Upper lobe of left lung (tissue), 5 donors: ENCODE results near the genes SAA1, PTPN5 and MRGPRX2.

DNA sequence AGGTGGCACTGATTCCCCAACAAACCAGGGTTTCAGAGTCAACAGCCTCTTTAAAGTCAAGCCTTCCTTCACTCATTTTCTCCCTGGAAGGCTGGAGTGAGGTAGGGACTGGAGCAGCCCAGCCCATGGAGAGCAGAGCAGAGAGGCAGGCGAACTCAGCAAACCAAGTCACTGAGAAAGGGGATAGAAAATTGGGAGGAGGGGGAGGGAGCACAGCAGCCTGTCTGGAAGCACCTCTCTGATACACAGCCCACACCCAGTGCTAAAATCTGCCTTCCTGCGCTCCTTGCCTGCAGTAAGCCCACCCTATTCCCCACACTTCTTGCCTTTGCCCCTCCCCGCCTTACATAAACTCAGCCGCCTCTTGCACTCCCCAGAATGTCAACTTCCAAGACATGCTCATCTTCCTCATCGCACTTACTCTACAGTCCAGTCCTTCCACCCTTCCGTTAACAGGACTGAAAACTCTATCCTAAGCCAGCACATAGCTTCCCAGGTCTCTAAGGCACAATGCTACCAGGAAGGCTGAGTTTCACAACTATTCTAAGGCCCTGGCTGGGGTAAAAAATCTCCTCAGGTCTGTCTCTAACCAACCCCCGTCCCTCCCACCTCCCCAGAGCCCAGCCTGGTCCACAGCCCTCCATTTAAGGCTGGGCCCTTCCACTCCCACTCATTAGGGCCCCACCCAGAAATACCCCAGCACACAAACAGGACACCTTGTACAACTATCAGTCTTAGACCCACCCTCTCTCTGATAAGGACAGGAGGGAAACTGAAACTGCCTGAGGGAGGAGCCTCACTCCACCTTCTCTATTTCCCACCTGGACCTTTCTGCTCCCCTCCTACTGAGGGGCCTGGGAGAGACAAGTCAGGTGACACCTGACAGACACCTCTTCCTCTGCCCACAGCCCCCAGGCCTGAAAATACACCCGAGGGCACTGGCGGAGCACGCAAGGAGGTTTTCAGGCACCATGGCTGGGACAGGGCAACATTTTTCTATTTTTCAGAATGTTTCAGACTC is 90.5 kb downstream of the PLEKHA7 start:
- PRO-cap, 2 experiments, result no peak in any of the 2 experiments
- RAMPAGE, long total RNA, 4 experiments, result no peak in any of the 4 experiments

DNA sequence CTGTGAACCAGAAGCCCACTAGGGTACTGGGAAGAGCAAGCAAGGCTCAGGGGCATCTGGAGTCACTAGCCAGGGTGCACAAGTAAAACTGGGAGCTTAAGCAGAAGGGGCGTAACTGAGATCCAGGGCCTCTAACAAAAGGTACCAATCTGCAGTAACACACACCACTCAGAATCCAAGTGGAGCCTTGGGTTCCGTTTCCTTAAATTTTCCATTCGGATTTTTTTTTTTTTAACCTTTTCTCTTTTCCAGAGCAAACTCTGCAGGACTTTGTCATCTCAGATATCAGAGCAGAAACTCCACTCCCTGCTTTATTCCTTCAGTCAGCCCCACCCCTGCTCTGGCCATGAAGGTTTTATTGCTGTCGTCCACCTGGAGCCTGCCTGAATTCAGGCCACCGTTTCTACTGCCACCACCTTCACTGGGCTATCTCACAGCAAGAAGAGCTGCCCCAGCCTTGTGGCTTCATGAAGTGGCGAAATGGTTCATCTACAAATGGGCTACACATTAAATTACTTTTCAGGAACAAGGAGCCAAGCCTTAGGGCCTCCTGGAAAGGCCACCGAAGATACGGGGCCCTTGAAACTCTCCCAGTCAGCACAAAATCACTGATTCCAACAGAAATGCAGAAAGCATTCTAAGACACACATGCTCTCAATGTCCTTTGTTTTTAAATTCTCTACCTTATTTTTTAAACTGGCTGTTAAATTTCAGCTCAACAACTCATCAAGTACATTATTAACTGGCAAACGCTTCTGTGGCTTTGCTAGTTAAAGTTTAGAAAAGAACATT is 47.5 kb downstream of the PLEKHA7 start:
- PRO-cap, 2 experiments, result no peak in any of the 2 experiments
- RAMPAGE, long total RNA, 4 experiments, result no peak in any of the 4 experiments

- PRO-cap, 2 experiments, result no peak in any of the 2 experiments
- RAMPAGE, long total RNA, 4 experiments, result no peak in any of the 4 experiments
Measured at GRCh38 chr11:16997037-16998184, 16.8 kb downstream of the PLEKHA7 start.

DNA sequence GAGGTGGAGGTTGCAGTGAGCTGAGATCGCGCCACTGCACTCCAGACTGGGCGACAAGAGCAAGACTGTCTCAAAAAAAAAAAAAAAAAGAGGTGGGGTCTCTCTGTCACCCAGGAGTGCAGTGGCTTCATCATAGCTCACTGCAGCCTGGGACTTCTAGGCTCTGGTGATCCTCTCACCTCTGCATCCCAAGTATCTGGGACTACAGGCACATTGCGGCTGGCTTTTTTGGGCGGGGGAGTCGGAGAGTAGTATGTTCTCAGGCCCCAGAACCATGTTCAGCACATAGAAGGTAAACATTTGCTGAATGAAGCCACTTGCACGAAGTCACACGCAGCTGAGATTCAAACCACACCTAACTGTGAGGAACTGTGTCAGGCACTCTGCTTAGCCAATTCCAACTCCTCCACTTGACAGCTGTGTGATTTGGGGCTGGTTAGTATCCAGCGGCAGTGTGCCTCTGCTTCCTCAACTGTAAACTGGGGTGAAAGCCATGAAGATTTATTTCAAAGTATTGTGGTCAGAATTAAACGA is 917 bp downstream of the RPS13 start:
- PRO-cap, 2 experiments, result no peak in any of the 2 experiments
- RAMPAGE, long total RNA, 4 experiments, result no peak in any of the 4 experiments

- PRO-cap, 2 experiments, result no peak in any of the 2 experiments
- RAMPAGE, long total RNA, 4 experiments, result no peak in any of the 4 experiments
Measured at GRCh38 chr11:17315283-17315725, 36.3 kb upstream of the NCR3LG1 start.

DNA sequence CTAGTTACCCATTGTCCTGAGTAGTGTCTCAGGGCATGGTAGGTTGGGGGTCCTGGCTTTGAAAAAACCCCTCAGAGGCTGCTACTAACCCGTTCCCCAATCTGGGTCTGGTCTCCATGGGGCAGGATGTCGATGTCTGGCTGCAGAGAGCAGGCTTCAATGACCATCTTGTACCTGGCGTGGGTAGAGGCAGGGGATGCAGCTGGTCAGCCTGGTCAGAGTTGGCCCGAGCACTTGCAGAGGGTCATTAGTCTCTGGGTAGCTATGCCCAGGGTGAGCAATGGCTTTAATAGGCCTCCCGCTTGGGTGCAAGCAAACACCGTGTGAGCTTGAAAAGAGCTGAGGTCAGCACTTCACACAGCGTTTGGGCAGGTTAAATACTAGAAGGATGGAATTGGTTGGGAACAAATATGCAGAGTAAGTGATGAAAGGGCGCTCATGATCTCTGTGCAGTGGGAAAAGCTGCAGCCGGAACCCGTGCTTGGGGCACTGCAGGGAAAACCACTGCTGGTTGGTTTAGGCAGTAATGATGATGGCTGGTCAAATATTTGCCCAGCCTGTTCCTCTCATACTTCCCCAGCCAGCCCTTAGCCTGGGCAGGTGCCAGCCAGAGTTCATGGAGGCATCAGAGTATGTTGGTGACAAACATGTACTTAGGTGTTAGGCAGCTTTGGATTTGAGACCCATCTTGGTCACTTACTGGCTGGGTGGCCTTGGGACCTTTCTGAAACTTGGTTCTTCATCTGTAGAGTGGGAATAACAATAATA is 25.0 kb upstream of the KCNJ11 start:
- PRO-cap, 2 experiments, result no peak in any of the 2 experiments
- RAMPAGE, long total RNA, 4 experiments, result no peak in any of the 4 experiments

DNA sequence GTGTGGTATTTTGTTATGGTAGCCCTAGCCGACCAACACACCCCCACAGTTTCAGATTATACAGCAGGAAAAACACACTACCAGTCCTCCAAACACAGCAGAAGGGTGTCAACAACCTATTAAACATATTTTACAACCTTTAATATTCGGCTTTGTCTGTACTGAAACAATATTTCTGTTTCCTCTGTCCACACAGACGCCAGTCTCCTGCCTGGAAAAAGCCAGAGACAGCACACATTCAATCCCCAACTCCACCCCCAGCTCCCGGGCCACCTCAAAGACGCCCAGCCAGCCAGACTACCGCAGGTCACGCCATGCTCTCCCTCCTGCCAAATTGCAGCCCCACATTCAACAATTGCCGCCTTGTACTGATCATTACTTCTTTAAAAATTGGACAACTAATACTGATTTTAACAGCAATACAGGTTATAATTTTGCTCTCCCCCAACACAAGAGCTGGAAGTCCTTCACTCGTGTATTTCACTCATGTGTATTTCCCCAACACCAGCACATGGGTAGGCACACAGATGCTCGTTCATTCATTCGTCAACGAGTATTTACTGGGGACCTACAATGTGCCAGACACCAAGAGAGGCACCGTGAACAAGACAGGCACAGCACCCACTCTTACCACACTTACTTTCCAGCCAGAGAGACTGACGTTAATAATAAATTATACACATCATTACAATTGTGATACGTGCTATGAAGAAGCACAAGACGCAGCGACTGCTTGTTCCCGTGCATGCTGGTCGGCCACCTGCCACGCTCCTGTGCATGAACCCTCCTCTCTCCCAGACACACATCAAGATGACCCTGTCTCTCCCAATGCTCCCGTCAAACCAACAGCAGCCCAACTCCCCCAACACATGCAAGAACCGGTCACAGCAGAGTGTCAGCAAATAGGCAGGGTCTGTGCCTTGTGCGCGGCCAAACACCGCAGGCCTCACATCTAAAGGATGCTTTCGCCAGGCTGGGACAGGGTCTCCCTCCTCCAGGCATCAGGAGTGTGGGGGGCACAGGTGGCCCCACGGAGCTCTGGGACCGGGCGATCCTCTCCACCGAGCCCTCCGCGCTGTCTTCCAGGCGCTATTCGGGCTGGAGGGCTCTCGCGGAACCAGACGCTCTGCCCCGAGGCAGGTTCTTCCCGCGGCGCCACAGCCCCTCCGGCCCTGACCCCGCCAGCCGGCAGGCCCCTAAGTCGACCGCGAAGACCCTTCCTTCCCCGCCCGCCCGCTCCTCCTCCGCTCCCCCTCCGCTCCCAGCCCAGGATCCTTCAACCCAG is 853 bp downstream of the SERGEF start:
- PRO-cap, 2 experiments, result no peak in any of the 2 experiments
- RAMPAGE, long total RNA, 4 experiments, result no peak in any of the 4 experiments

- PRO-cap, 2 experiments, result no peak in any of the 2 experiments
- RAMPAGE, long total RNA, 4 experiments, result start-site peak on the plus strand in 3 of 4 experiments, at chr11:18266260-18266265 at its widest, 94 to 2,231 reads per replicate
Measured at GRCh38 chr11:18265825-18266412, at the start of gene SAA1. TSS of gene SAA1 (plus strand) at chr11:18266264.

GRCh38 chr11:18322655-18323232 is 377 bp downstream of the GTF2H1 start:
- PRO-cap, 2 experiments, result no peak in any of the 2 experiments
- RAMPAGE, long total RNA, 4 experiments, result no peak in any of the 4 experiments

DNA sequence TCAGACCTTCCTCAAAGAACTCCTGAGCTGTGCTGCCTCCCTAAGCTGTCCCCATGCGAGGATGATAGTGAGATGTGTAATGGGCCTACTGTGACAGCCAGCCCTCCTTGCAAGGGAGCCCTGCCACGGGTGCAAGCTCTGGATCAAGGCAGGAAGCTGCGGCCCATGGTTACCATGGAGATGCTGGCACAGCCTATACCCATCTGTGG is 11.1 kb upstream of the LDHA start:
- PRO-cap, 2 experiments, result no peak in any of the 2 experiments
- RAMPAGE, long total RNA, 4 experiments, result no peak in any of the 4 experiments

DNA sequence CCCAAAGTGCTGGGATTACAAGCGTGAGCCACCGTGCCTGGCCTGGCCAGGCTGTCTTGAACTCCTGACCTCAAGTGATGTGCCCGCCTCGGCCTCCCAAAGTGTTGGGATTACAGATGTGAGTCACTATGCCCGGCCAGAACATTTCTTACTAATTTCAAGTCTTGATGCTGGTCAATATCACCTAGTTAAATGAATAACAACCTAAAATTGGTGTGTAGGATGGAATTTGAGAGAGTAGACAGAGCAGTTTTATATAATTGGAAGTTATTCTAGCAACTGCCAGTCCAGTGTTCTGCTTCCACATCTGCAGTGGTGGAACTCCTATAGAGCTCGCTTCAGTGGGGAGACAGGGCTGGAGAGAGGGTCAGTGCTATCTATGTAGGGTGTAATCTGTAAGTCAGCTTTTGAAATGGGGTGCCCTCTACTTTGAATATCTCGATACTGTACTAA is 4.5 kb downstream of the LDHA start:
- PRO-cap, 2 experiments, result no peak in any of the 2 experiments
- RAMPAGE, long total RNA, 4 experiments, result no peak in any of the 4 experiments

DNA sequence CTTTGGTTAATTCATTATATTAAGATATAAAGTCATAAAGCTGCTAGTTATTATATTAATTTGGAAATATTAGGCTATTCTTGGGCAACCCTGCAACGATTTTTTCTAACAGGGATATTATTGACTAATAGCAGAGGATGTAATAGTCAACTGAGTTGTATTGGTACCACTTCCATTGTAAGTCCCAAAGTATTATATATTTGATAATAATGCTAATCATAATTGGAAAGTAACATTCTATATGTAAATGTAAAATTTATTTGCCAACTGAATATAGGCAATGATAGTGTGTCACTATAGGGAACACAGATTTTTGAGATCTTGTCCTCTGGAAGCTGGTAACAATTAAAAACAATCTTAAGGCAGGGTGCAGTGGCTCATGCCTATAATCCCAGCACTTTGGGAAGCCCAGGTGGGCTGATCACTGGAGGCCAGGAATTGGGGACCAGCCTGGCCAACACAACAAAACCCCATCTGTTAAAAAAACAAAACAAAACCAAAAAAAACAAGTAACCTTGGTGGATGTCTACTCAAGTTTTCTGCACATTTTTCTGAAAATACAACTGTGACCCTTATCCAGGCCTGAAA is 4.2 kb upstream of the LDHC start:
- PRO-cap, 2 experiments, result no peak in any of the 2 experiments
- RAMPAGE, long total RNA, 4 experiments, result no peak in any of the 4 experiments

DNA sequence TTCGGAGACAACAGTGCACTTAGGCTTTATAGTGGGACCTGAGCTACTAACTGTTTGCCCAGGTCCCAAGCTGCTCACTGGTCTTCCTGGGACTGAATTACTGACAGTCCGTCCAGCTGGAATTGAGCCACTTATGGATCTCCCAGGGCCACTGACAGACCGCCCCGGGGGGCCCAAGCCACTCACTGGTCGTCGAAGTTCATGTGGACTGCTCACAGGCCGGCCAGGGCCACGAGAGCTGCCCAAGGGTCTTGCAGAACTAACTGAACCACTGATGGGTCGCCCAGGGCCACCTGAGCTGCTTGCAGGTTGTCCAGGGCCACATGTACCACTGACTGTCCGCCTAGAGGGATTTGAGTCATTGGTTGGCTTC is 15.1 kb downstream of the MISFA start:
- PRO-cap, 2 experiments, result no peak in any of the 2 experiments
- RAMPAGE, long total RNA, 4 experiments, result no peak in any of the 4 experiments

DNA sequence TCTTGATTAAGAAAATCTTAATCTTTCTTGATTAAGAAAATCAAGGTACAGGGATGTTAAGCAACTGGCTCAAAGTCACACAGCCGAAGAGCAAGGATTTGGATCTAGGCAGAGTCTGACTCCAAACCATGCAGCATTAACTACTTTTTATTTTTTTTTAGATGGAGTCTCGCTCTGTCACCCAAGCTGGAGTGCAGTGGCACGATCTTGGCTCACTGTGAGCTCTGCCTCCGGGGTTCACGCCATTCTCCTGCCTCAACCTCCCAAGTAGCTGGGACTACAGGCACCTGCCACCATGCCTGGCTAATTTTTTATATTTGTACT is 20.5 kb upstream of the SPTY2D1 start:
- PRO-cap, 2 experiments, result no peak in any of the 2 experiments
- RAMPAGE, long total RNA, 4 experiments, result no peak in any of the 4 experiments

- PRO-cap, 2 experiments, result peak in 1 of 2 experiments; most common plus-strand start chr11:18791890 (in 1); most common minus-strand start chr11:18791775 (in 1)
- RAMPAGE, long total RNA, 4 experiments, result start-site peak on the minus strand in 1 of 4 experiments, at chr11:18791775-18791813 at its widest, 12 reads per replicate
Measured at GRCh38 chr11:18791145-18792341, at the start of gene PTPN5. TSS of gene PTPN5 (minus strand) at chr11:18791798.

GRCh38 chr11:18843787-18844013 is 52.1 kb upstream of the PTPN5 start:
- PRO-cap, 2 experiments, result no peak in any of the 2 experiments
- RAMPAGE, long total RNA, 4 experiments, result no peak in any of the 4 experiments

DNA sequence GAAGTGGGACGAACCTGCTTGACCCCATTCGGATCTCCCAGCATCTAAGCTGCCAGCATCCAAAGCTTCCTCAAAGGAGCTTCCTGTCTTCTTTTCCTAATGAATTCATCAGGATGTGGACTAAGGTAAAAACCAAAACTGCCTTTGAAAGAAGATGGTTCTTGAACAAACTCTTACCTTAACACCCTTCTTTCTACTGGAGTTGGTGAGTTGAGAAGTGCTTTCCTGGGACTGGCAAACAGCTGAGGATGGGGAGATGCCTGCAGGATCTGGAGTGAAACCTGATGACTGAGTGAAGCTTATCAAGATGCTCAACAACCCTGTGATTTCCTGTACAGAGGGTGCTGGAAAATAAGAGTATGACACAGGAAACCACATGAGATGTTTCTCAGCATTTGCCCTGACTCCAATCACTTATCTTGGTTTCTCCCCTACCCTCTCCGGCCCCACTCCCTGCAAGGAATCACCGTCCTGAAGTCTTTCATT is at the start of gene MRGPRX2:
MRGPRX2 (minus strand) TSS at position 276 of the 486 bp plus-strand sequence.
- PRO-cap, 2 experiments, result no peak in any of the 2 experiments
- RAMPAGE, long total RNA, 4 experiments, result no peak in any of the 4 experiments

- PRO-cap, 2 experiments, result no peak in any of the 2 experiments
- RAMPAGE, long total RNA, 4 experiments, result no peak in any of the 4 experiments
Measured at GRCh38 chr11:19193860-19194407, 7.8 kb downstream of the CSRP3 start.

- PRO-cap, 2 experiments, result no peak in any of the 2 experiments
- RAMPAGE, long total RNA, 4 experiments, result no peak in any of the 4 experiments
Measured at GRCh38 chr11:19198606-19199497, 2.9 kb downstream of the CSRP3 start.

DNA sequence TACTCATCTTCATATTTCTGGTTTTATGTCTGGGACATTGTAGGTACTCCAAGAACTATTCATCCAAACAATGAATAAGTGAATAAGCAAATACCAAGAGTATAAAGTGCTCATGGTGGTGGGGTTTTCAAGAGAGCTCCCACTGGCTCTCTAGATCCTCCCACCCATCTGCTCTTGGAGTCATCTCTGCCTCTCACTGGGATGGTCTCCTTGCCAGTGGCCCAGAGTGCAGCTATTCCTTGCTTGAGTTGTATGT is 126.6 kb upstream of the E2F8 start:
- PRO-cap, 2 experiments, result no peak in any of the 2 experiments
- RAMPAGE, long total RNA, 4 experiments, result no peak in any of the 4 experiments